Gastrocnemius medialis (tissue), 3 donors: ENCODE measurements around the genes LRRN2 and TMEM81.

DNA sequence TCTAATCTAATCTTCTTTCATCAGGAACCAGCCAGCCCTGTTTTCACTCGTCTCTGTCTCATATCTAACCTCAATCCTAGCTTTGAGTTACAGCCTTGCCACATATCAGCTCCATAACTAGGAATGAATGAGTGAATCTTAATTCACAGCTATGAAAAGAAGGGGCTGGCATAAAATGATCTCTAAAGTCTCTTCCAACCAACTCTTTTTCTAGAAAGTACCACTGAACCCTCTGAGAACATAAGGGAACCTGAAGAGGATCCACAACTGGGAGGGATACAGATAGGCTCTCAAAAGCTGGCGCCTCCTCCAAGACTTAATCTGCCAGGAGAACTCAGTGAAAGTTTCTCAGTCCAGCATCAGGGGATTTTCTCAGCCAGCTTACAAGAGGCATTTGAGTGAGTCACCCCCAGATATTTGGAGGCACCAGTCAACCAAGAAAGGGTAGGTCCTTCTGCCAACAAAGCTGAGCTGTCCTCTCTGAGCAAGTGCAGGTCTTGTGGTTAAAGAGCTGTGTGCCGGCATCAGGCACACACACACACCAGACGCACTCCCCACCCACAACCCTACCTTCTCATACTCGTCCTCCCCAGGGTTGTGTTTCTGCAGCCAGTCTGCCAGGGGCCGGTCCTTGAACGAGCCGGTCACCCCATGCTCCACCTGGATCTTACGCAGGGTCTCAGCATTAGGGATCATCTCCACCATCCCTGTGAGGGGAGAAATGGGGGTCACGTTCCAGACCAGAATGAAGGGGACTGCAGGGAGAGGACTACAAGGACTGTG is 26.9 kb upstream of the PPP1R15B start:
- PRO-cap, result unidirectional peak, plus-strand start at position 506 of the sequence; unidirectional peak, plus-strand start at position 612 of the sequence
- RAMPAGE, long total RNA, 3 experiments, result no peak in any of the 3 experiments

GRCh38 chr1:204453059-204453703 is 41.4 kb downstream of the PIK3C2B start:
- PRO-cap, result no peak
- RAMPAGE, long total RNA, 3 experiments, result no peak in any of the 3 experiments

GRCh38 chr1:204479183-204480407 is 15.0 kb downstream of the PIK3C2B start:
- PRO-cap, result no peak
- RAMPAGE, long total RNA, 3 experiments, result no peak in any of the 3 experiments

DNA sequence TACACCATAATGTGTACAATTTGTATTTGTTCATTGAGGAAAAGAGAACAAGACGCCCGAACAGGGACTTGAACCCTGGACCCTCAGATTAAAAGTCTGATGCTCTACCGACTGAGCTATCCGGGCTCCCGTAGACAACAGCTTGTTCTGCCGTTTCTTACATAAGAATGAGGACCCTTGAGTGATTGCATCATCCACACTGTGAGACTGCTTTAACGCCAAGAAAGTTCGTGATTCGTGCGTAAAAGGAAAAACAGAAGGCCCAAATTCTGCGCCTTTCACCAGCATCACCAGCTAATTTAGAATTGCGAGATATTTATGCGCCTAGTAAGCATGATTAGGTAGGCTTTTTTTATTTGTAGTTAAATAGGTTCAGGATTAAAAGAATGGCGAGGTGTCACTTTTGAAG is 9.2 kb upstream of the MDM4 start:
- PRO-cap, result no peak
- RAMPAGE, long total RNA, 3 experiments, result no peak in any of the 3 experiments

DNA sequence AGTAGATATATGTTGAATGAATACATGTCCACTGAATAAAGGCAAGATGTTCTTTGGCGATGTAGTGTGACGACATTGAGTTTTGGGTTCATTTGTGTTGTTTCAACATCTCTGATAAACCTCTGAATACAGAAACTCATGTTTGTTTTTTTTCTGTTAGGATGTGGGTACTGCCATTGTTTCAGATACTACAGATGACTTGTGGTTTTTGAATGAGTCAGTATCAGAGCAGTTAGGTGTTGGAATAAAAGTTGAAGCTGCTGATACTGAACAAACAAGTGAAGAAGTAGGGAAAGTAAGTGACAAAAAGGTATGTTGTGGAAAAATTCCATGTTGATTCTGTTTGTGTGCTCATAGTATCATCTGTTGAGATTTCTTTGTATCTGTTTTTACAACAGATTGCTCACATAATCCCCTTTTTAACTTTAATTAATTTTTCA is 28.2 kb downstream of the MDM4 start:
- PRO-cap, result no peak
- RAMPAGE, long total RNA, 3 experiments, result no peak in any of the 3 experiments

GRCh38 chr1:204685281-204685992 is at the start of gene LRRN2:
TSS of gene LRRN2 (minus strand) at chr1:204685738.
- PRO-cap, result no peak
- RAMPAGE, long total RNA, 3 experiments, result no peak in any of the 3 experiments

GRCh38 chr1:204806851-204807138 is 21.7 kb upstream of the NFASC start:
- PRO-cap, result no peak
- RAMPAGE, long total RNA, 3 experiments, result no peak in any of the 3 experiments

GRCh38 chr1:204997503-204998005 is 45.5 kb upstream of the CNTN2 start:
- PRO-cap, result no peak
- RAMPAGE, long total RNA, 3 experiments, result no peak in any of the 3 experiments

DNA sequence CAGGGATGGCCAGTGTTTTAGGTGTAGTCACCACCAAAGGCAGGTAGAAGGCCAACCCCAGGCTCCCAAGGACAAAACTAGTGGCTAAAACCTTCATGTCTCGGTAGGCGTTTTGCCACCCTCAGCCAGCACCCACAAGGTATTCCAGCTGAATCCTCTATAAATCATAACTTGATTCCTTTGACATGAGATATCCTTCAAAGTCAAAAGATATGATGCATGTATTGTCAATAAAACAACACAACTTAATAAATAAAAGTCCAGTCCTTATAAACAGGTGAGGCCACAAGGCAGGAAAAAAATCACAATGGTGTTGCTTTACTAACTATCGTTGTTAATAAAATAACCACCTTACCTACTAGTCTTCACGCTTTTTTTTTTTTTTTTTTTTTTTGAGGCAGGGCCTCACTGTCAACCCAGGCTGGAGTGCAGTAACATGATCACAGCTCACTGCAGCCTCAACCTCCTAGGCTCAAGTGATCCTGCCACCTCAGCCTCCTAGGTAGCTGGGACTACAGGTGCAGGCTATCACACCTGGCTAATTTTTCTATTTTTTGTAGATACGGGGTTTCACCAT is at the start of gene TMEM81:
TSS of gene TMEM81 (minus strand) at position 237 of the 577 bp plus-strand sequence.
- PRO-cap, result no peak
- RAMPAGE, long total RNA, 3 experiments, result no peak in any of the 3 experiments

GRCh38 chr1:205099540-205100272 is 15.4 kb upstream of the TMEM81 start:
- PRO-cap, result no peak
- RAMPAGE, long total RNA, 3 experiments, result no peak in any of the 3 experiments

DNA sequence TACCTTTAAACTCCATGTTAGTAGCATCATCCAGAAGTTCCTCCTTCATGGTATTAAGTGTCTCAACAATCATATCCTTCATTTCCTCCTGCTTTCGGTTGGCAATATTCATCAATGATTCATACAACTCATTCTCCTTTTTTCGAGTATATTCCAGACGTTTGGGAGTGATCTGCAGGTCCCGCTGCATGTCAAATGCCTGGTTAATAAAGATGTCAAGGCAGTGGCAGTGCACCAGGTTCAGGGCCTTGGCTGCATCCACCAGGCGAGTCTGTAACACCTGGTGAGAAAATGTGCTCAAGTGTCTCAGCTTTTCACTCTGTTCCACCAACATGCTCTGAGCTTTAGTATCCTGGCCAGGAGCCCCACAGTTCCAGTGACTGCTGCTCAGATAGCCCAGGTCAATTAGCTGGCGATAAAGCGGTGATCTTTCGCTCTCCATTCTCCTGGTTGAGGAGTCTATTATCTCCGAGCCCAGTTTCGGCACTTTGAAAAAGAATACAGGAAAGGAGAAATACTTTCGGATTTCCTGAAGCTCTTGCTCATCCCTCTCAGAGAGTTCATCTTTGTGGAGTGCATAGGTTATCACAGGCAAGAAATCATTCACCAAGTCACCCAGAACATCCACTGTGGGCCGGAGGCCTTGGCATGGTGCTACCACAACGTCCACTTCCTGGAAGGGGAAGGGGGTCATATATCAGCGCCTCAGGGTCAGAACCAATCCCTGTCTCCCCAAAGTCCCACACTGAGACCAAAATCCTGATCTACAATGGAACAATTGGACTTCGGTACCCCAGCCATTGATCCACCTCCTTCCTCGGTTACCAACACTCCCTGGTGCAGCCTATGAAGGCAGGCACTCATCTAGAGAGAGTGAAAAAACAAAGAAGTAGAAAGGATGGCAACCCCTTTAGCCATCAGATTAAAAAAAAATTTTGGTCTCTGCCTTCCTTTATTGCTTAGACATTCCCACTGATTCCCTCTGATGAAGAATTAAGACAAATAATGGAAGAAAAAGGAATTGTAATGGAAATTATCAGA is 42.0 kb downstream of the DSTYK start:
- PRO-cap, result no peak
- RAMPAGE, long total RNA, 3 experiments, result no peak in any of the 3 experiments

GRCh38 chr1:205230361-205230972 is 2.7 kb downstream of the TMCC2 start:
- PRO-cap, result no peak
- RAMPAGE, long total RNA, 3 experiments, result no peak in any of the 3 experiments

DNA sequence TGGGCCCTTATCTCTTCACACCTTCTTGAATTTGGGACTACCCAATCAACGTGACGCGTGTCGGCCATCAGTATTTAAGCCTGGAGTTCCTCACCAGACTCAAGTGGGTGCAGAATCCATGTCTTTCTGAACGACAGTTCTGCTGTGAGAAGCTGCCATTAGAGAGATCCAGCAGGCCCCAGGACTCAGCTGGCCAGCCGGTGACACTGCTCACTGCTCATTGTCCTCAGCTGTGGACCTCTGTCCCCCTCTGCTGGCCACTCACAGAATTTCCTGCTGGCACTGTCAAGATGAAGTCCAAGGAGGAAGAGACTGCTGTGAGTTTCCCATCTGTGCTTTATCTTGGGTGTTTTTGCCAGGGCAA is 28.3 kb downstream of the TMCC2 start:
- PRO-cap, result no peak
- RAMPAGE, long total RNA, 3 experiments, result no peak in any of the 3 experiments

- PRO-cap, result no peak
- RAMPAGE, long total RNA, 3 experiments, result no peak in any of the 3 experiments
Observed at GRCh38 chr1:205270704-205271225, 43.0 kb downstream of the TMCC2 start.

DNA sequence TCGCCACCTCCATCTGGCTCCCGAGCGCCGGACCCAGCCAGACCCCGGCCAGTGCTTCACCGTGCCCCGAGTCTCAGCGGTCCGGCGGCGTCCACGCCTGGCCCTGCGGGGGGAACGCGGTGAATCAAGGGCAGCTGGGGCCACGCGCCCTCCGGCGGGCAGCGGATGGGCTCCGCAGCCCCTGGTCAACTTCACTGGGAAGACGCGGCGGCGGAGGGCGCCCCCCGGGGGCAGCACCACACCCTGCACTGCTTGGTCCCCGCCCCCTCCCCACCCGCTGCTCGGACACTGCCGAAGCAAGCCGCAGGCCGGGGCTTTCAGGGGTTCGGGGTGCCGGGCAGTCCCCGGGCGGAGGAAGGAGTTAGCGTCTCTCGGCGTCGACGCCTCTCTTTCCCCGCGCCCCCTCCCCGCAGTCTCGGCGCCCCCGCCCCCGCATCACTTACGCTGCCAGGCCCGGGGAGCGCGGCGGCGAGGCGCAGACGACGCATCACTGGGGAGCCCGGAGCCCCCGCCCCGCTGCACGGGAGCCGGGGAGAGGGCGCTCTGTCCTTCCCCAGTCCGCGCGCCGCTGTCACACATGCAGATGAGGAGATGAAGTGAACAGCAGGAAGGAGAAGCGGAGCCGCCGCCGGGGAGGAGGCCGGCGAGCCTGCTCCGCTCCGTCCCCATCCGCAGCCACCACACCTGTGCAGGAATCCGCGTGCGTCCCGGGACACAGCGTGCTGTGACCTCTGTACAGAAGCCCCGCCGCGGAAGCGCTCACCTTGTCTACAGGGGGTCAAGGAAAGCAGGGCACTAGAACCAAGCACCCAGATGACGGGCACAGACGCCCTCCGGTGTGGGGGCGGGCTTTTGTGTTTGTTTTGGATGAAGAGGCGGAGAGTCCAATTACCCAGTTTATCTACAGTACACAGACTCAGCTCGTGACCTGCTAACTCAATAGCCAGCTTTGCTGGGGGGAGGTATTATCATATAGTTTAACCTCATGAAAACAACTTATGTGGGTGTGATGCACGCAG is 12.7 kb downstream of the KLHDC8A start:
- PRO-cap, result no peak
- RAMPAGE, long total RNA, 3 experiments, result no peak in any of the 3 experiments

- PRO-cap, result no peak
- RAMPAGE, long total RNA, 3 experiments, result no peak in any of the 3 experiments
Observed at GRCh38 chr1:205352488-205352931, 4.2 kb downstream of the KLHDC8A start.

- PRO-cap, result no peak
- RAMPAGE, long total RNA, 3 experiments, result no peak in any of the 3 experiments
Observed at GRCh38 chr1:205447206-205448380, 8.3 kb downstream of the BLACAT1 start.

GRCh38 chr1:205474003-205474241 is 18.1 kb upstream of the BLACAT1 start:
- PRO-cap, result no peak
- RAMPAGE, long total RNA, 3 experiments, result no peak in any of the 3 experiments

- PRO-cap, result no peak
- RAMPAGE, long total RNA, 3 experiments, result no peak in any of the 3 experiments
Observed at GRCh38 chr1:205515534-205516154, 11.2 kb downstream of the CDK18 start.

- PRO-cap, result no peak
- RAMPAGE, long total RNA, 3 experiments, result no peak in any of the 3 experiments
Observed at GRCh38 chr1:205536617-205537440, 32.0 kb upstream of the MFSD4A start.